H7 (cell line): Measurements from ENCODE around the gene UVRAG.

GRCh38 chr11:73378024-73378352 lies 1.8 kb downstream of the RELT start:
- RAMPAGE, long total RNA = no peak

- RAMPAGE, long total RNA = no peak
These were observed 7.2 kb downstream of the RELT start for GRCh38 chr11:73382912-73384255.

GRCh38 chr11:73415101-73415472 lies 38.9 kb downstream of the RELT start:
- RAMPAGE, long total RNA = no peak

DNA sequence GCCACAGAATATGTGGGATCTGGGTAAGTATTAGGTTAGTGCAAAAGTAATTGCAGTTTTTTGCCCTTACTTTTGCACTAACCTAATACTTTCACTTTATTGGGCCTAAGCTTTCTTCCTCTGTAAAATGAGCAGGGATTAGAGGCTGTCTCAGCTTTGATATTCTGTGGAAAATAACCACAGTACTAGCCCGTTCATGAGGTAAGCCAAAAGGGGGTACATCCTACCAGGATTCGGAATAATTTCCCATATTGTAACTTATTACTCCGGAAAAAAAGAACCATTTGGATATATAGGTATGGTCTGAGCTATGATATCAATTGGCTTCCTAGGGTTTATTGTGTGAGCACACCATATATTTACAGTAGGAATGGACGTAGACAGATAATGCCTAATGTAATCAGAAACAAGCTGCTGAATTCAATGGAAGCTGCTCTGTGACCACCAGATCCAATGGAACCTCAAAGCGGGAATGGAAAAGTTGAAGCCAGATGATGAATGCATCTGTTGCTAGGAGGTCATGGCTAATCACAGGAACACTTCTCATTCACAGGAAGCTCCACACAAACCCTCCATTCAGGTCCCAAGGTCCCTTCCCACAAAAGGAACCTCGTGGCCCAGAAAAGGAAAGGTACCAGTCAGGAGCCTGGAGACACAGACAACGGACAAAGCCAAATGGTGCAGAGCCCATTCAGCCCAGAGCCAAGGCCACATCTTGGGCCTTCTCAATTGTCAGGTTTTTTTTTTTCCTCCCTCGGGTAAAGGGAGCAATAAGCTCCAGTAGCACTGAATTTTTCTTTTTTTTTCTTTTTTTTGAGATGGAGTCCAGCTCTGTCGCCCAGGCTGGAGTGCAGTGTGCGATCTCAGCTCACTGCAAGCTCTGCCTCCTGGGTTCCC lies 87.2 kb downstream of the FAM168A start:
- RAMPAGE, long total RNA = no peak

- RAMPAGE, long total RNA = no peak
These were observed 1.1 kb downstream of the DNAJB13 start for GRCh38 chr11:73951715-73952487.

DNA sequence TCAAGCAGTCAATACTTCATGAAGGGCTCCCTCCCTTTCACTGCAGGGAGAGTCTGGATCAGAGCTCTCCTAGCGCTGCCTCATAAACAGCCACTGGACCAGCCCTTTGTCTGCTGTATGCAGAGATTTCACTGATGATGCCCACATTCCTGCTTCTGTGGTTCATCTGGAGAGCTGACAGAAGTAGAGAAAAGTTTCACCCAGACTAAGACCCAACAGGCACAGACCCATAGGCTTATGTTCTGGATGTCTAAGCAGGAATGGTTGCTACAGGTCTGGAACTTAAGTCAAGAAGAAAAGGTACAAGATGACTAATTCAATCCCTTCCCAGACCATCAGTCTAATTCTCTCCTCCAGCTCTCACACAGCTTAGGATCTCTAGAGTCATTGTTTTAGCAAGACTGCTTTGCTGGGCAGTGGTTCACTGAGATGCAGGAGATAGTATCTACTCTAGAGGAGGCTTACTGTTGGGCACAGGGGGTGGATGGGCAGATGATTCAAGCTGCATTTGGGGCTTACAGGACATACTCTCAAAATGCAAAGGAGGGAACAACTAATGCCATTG lies 3.9 kb downstream of the UCP2 start:
- RAMPAGE, long total RNA = no peak

- RAMPAGE, long total RNA = no peak
These were observed 1.4 kb upstream of the UCP2 start for GRCh38 chr11:73984126-73984357.

GRCh38 chr11:73984358-73984996 lies 1.8 kb upstream of the UCP2 start:
- RAMPAGE, long total RNA = no peak

DNA sequence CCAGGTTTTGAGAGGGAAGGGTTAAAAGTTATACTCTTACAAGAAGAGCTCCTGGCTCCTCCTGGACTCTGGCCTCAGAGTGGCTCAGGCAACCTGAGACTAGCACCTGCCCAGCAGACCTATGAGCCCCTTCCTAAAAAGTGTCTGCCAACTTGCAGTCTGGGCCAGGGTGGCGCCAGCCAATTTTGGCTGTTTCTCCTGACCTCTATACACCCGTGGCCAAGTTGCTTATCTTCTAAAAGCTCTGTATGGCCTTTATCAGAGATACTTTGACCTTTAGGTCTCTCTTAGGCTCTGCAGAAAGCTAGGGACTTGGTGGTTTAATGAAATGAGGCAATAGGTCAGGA lies 10.2 kb upstream of the UCP3 start:
- RAMPAGE, long total RNA = no peak

GRCh38 chr11:74137930-74138353 lies 32.9 kb downstream of the C2CD3 start:
- RAMPAGE, long total RNA = no peak

GRCh38 chr11:74288048-74288582 lies 23.3 kb downstream of the P4HA3 start:
- RAMPAGE, long total RNA = no peak

DNA sequence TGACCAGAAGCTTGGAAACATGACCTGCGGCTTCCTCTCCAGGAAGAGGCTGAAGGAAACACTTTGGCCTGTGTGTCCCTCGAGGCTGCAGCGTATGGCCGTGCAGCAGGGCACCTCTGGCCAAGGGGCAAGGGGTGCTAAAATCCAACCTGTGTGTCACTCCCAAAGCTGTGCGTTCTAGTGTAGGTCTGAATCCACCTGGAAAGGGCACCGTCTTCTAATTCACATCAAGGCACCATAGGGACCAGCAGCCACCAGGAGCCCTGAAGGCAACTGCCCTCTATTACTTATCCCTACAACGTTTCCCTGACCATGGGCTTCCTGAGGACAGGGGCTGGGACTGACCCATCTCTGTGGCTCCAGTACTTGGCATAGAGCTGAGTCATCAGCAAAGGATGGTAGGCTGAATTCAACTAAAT lies 22.7 kb downstream of the TPBGL start:
- RAMPAGE, long total RNA = no peak

- RAMPAGE, long total RNA = no peak
These were observed 35.0 kb downstream of the TPBGL start for GRCh38 chr11:75275472-75276168.

DNA sequence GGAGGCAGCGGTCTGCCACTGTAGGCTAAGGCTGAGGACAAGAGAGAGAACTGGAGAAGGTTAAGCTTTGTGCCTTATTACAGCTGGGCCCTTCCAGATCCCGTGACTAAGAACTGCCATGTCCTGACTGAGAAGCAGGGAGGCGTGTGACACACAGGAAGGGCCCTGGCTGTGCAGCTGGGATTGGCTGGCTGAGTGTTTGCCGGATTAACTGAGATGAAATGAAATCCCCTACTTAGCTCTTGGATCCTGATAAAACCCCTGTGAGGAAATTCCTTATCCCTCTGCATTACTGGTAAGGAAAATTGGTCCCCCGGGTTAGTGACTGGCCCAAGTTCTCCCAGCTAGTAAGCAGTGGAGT lies 38.0 kb downstream of the ARRB1 start:
- RAMPAGE, long total RNA = no peak

- RAMPAGE, long total RNA = no peak
These were observed 21.4 kb downstream of the ARRB1 start for GRCh38 chr11:75329727-75330879.

GRCh38 chr11:75572273-75573010 lies 10.4 kb downstream of the SERPINH1 start:
- RAMPAGE, long total RNA = no peak

- RAMPAGE, long total RNA = no peak
These were observed 17.2 kb downstream of the MOGAT2 start for GRCh38 chr11:75734639-75735389.

GRCh38 chr11:75814426-75815314 lies at the start of gene UVRAG:
Gene UVRAG (plus strand): TSS chr11:75815210.
- RAMPAGE, long total RNA = no peak

GRCh38 chr11:75889975-75890243 lies 74.9 kb downstream of the UVRAG start:
- RAMPAGE, long total RNA = no peak

GRCh38 chr11:76005689-76005932 lies 190.6 kb downstream of the UVRAG start:
- RAMPAGE, long total RNA = no peak